LNCaP clone FGC (cell line): ENCODE results near the genes ROBO2, HTR1F and EPHA3.

- RRBS, 2 experiments: 7% methylated on average over 2 of the region's 28 CpGs; no CpG with 5 or more reads in 1 of the 2 experiments
Measured at GRCh38 chr3:77038133-77038877, 1.6 kb upstream of the ROBO2 start.

GRCh38 chr3:77039035-77040215 is at the start of gene ROBO2:
ROBO2 (plus strand) TSS chr3:77040099.
- RRBS, 2 experiments: 2% methylated on average over 39 of the region's 84 CpGs

DNA sequence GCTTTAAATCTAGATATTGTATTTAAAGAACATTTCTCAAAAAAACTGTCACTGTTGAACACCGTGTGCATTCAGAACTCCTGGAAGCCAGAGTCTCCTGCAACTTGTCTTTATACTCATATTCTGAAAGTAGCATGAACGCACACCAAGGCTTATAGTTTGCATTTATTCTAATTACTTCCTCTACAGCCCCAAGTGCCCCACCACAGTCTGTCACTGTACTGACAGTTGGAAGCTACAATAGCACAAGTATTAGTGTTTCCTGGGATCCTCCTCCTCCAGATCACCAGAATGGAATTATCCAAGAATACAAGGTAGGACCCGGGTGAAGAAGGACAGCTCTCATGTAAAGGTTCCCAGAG is 537.4 kb downstream of the ROBO2 start:
- RRBS, 2 experiments: no CpG with 5 or more reads among the region's 3 CpGs

DNA sequence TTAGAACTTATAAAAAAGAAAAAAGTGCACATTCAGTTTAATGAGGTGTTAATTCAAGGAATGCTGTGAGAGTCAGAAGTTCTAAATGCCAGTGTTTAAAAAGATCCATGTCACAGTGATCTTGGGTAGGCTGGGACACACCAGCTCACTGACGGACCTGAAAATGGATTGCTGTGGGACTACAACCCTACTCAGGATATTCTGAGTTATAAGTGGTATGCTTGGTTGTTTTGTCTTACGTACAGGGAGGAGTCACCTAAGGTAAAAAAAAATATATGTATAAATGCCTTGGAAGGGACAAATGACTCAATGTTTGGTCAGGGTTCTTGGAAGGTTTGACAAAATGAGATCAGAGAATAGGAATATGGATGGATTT is 767.4 kb downstream of the GBE1 start:
- RRBS, 2 experiments: no CpG with 5 or more reads among the region's 2 CpGs

- RRBS, 2 experiments: no CpG with 5 or more reads among the region's 3 CpGs
Measured at GRCh38 chr3:82342396-82342808, 581.0 kb upstream of the GBE1 start.

- RRBS, 2 experiments: no CpG with 5 or more reads among the region's 15 CpGs
Measured at GRCh38 chr3:84304050-84304998, 654.5 kb upstream of the CADM2 start.

- RRBS, 2 experiments: no CpG with 5 or more reads among the region's 2 CpGs
Measured at GRCh38 chr3:86876787-86877227, 114.1 kb downstream of the VGLL3 start.

DNA sequence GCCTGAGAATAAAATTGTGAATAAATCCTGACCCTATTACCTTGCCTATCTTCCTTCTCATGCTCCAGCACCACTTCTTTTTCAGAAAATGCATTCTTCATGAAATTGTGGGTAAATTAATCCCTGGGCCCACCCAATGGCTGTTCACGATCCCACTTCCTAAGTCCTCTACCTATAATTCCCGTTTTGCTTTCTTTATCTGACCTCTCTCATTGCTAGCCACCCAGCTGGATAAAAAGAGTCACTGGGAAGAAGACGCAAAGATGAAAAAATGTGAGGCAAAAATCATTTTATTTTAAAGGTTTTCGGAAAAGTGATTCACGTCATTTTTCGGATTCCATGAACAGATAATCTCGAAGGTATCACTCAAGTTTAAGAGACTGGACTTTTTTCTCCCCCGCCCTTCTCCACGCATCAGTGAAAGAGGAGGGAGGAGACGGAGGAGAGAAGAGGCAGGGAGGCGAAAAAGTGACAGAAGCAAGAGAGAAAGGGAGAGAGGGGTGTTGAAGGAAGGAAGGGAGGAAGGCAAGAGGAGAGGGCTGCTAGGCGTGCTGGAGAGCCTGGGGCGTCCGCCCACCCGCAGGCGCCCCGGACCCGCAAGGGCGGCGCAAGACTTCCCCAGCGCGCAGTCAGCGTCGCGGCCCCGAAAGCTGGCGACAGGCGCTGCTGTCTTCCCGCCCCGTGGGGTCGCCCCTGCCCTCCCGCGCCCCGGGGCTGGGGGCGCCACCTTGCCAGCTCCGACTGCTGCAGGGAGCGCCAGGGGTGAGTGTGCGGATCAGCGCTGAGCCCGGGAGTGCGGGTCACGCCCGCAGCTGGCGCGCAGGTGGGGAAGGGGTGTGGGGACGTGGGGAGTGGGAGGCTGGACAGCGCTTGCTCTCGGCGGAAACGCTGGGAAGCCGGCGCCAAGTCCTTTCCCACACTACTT is at the start of gene HTR1F:
Gene HTR1F (plus strand): TSS at position 626 of the 925 bp plus-strand sequence.
- RRBS, 2 experiments: 12 to 14% methylated on average over 22 to 27 of the region's 52 CpGs

- RRBS, 2 experiments: no CpG with 5 or more reads among the region's 33 CpGs
Measured at GRCh38 chr3:87793006-87793614, 604 bp downstream of the HTR1F start.

DNA sequence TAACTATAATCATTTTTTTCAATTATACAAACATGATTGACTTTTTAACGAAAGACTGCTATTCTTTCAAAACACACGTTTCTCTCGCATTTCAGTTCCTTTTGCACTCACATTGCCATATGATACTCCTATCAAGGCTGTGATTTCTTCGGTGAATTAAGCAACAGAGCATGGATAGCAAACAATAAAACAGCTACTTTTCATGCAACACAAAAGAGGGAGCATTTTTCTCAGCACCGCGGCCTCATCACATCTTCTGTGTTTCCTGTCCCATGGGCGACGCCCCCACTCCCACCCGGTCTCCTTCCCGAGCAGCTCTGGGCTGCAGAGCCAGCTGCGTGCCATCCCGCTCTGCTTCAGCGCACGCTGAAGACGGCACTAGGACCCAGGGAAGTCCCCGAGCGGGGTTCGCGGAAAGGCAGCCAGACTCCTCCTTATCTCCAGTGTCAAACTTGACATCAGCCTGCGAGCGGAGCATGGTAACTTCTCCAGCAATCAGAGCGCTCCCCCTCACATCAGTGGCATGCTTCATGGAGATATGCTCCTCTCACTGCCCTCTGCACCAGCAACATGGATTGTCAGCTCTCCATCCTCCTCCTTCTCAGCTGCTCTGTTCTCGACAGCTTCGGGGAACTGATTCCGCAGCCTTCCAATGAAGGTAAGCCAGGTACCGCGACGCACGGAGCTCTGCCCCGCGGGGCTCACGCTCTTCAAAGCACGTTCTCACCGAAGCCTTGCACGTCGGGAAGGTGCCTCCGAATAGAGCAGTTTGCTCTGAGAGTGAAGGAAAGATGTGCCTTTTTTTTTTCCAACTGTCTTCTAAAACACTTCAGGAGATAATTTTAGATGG is at the start of gene EPHA3:
Gene EPHA3 (plus strand): TSS at position 443 of the 850 bp plus-strand sequence.
- RRBS, 2 experiments: no CpG with 5 or more reads among the region's 37 CpGs

DNA sequence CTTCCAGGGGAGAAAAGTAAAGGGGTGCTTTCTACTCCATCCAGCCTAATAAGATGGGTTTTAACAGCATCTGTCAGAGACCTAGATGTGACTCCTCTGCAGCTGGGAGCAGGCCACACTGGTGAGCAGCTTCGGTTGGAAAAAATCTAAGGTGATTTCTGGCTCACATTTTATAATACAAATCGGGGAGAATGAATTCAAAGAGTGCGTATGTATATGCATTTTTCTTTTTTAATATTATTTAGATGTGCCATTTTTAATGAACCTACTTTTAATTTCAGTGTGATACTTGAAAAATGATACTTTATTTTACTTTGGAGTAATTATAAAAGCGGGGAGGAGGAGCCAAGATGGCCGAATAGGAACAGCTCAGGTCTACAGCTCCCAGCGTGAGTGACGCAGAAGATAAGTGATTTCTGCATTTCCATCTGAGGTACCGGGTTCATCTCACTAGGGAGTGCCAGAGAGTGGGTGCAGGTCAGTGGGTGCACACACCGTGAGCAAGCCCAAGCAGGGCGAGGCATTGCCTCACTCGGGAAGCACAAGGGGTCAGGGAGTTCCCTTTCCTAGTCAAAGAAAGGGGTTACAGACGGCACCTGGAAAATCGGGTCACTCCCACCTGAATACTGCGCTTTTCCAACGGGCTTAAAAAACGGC is 640.0 kb downstream of the EPHA3 start:
- RRBS, 2 experiments: no CpG with 5 or more reads among the region's 16 CpGs

DNA sequence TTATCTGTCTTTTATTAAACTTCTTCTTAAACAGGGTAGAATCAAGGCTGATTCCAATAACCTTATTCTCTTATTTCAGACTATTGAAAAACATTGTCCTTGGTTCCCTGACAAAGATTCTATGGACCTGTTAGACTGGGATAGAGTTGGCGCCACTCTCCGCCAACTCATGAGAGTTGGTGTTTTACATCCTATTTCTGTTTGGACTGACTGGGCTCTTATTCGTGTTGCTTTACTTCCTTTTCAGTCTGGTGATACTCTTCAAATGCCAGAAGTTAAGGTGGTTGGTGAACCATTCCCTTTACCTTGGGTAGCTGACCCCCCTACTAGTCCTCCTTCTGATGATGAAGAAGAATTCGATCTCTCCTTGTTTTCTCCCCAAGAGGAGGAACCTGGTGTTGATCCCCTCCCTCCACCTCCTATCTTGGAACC is 585.4 kb downstream of the NSUN3 start:
- RRBS, 2 experiments: no CpG with 5 or more reads among the region's 4 CpGs

- RRBS, 2 experiments: no CpG with 5 or more reads among the region's 1 CpG
Measured at GRCh38 chr3:94881131-94881385, 818.2 kb downstream of the NSUN3 start.

DNA sequence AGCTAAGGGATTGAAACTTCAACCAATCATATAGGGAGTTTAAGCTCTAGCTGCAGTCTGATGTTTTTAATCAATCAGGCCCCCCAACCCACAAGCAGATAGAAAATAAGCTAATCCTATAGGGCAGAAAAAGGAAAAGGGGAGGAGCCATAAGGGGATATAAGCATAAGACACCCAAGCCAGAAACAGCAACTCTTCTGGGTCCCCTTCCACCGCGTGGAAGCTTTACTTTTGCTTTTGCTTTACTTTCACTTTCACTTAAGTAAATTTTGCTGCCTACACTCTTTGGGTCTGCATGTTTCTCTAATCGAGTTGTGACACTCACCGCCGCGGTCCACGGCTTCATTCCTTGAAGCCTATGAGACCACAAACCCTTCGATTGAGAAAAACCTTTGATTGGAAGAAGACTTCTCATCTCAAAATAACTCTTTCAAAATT is 1108.4 kb upstream of the EPHA6 start:
- RRBS, 2 experiments: no CpG with 5 or more reads among the region's 8 CpGs

GRCh38 chr3:97439446-97439685 is 325.2 kb upstream of the ARL6 start:
- RRBS, 2 experiments: no CpG with 5 or more reads among the region's 1 CpG

DNA sequence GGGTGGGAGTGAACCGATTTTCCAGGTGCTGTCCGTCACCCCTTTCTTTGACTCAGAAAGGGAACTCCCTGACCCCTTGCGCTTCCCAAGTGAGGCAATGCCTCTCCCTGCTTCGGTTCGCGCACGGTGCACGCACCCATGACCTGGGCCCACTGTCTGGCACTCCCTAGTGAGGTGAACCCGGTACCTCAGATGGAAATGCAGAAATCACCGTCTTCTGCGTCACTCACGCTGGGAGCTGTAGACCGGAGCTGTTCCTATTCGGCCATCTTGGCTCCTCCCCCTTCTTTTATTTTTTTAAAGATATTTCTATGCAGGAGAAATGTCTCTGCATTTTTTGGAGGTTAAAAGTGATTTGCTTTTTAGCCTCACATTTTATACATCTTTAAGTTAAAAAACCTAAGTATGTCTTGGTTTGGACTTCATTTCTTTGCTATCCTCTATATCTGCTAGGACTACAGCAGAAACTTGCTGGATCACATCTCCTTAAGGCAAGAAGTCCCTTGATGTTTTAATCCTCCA is 61.7 kb downstream of the RIOX2 start:
- RRBS, 2 experiments: no CpG with 5 or more reads among the region's 14 CpGs

DNA sequence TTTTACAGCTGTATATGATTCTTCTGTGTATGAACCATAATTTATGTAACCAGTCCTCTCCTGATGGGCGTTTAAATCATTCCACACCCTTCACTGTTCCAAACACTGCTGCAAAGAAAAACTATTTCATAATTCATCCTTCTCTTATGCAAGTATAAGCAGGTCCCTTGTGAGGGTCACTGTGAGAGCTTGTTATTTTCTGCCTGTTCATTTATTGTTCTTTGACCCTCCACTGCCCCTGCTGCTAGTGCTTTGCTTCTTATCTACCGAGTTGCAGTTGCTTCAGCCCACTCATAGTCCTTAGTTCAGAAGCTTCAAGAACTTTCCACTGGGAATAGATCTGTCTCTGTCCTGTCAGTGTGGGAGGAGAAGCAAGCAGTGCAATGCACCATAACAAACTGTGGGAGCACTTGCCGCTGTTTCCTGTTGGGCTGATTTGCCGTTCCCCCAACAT is 39.9 kb downstream of the RIOX2 start:
- RRBS, 2 experiments: no CpG with 5 or more reads among the region's 4 CpGs

GRCh38 chr3:98536334-98537021 is 4.7 kb downstream of the GPR15 start:
- RRBS, 2 experiments: no CpG with 5 or more reads among the region's 6 CpGs

DNA sequence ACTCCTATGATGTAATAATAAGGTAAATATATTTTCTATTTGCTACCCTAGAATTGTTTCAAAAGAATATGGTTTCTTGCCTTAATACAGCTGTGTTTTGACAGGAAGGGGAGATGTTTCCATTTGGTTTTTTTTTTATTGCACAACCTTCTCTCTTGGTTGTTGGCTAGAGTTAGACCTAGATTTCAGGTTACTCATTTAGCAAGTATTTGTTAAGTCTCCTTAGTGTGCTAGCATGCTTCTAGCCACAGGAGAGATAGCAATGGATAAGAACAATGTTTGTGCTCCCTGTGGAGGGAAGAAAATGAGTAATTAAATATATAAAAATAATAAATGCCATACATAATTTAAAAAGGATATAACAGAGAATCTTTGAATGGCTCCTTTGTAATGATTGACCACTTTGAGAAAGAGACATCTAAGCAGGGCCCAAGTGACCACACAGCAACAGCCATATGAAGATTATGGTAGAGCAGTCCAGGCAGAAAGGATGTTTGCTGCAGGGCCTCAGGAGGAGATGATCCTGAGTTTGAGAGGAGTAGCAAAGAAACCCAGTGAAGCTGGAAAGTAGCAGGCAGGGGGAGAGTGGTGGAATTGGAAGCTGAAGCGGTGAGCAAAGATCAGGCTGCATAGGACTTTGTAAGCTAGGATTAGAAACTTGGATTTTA is 22.0 kb downstream of the ST3GAL6 start:
- RRBS, 2 experiments: no CpG with 5 or more reads among the region's 1 CpG

GRCh38 chr3:98786042-98786801 is 23.1 kb downstream of the ST3GAL6 start:
- RRBS, 2 experiments: no CpG with 5 or more reads among the region's 5 CpGs